GM19239 (cell line): ENCODE measurements around a stretch of chr17.

DNA sequence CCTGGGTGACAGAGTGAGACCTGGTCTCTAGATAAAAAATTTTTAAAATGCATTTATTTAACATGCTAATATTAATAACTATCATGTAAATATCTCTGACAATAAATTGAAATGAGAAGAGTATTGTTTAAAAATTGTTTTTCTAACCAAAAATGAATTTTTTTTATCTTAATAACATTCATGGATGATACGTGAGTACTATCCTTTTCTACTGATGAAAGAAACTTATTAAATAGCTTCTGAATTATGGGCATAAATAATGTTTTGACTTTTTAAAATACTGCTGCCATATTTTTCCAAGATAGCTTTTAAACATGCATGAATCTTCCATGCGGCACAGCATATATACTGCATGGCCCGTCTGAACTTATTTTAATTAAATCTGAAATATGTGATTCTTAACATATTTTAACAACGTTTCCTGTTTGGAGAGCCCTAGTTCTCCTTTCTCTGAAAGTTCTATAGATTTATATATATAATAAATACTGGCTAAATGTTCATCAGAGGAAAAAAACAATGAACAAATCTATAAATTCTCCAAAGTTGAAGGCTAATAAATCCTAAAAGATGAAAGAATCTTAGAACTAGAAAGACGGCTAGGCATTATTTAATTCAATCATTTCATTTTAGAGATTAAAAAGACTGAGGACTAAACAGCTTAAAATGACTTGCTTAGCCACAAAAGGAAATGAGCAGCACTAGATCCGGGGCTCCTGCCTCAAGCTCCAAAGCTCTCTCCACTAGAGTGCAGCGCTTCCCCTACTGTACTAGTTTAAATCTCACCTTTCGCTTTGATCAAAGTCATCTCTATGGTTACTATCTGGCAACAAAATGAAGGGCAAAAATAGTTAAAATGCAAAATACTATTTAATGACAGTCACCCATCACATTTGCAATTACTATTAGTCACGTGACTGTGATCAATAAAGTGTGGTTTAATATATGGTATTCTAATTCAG, 6.8 kb downstream of the PSMD12 start:
- RRBS: no CpG with 5 or more reads among the region's 9 CpGs

DNA sequence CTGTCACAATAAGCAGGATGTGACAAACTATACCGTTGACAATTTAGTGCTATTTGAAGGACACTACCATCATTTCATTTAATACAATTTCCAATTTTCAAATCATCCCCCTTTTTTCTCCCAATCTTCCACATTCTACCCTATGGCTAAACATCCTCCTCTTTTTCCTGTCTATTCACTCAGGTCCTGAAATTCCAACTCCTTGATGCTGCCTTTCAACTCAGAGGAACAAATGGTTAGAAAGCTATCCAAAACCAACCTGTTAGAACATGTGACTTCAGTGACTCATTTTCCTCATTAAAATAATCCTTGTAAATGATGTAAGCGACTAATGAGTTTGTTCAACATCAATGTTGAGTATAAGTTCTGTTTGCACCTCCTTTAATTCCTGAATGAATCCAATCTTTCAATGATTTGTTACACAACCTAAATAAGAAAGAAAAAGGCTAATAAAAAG, 5.5 kb downstream of the PSMD12 start:
- RRBS: no CpG with 5 or more reads among the region's 2 CpGs

GRCh38 chr17:67422774-67423349, 45.8 kb downstream of the PITPNC1 start:
- RRBS: no CpG with 5 or more reads among the region's 9 CpGs

- RRBS: 86% methylated on average over 3 of the region's 22 CpGs
Measured at GRCh38 chr17:67432909-67433722, 56.0 kb downstream of the PITPNC1 start.

DNA sequence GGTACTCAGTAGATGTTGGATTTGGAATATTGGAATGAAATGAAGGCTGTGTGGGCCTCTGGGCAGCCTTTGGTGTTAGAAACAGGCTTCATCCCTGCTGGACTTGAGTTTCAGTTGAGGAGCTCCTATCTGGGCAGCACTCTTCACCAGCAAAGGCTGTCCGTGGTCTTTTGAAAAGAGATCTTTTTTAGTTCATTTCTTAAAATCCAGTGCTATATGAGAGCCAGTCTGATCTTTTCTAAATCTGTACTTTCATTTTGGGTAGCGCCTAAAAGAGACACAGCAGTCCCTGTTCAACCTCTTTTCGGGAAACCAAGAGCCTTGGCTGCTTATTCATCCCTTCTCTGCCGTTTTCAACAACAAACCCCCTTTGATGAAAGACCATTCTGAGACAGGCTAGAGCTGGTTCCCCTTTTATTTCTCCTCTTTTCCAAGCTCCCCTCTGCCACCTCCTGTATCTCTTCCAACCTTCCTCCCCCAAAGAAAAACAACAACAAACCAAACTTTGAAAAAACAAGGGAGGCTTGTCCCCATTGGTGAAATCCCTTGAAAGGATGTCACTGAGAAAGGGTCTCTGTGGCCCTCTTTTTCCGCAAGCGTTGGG, 101.1 kb downstream of the PITPNC1 start:
- RRBS: no CpG with 5 or more reads among the region's 6 CpGs

GRCh38 chr17:67478756-67479191, 101.7 kb downstream of the PITPNC1 start:
- RRBS: no CpG with 5 or more reads among the region's 6 CpGs

GRCh38 chr17:67532263-67533028, 155.4 kb downstream of the PITPNC1 start:
- RRBS: no CpG with 5 or more reads among the region's 14 CpGs

GRCh38 chr17:67615140-67615685, 102.5 kb upstream of the NOL11 start:
- RRBS: no CpG with 5 or more reads among the region's 15 CpGs

GRCh38 chr17:67634028-67634329, 83.8 kb upstream of the NOL11 start:
- RRBS: no CpG with 5 or more reads among the region's 4 CpGs

GRCh38 chr17:67853828-67854784, 28.8 kb downstream of the BPTF start:
- RRBS: no CpG with 5 or more reads among the region's 19 CpGs

DNA sequence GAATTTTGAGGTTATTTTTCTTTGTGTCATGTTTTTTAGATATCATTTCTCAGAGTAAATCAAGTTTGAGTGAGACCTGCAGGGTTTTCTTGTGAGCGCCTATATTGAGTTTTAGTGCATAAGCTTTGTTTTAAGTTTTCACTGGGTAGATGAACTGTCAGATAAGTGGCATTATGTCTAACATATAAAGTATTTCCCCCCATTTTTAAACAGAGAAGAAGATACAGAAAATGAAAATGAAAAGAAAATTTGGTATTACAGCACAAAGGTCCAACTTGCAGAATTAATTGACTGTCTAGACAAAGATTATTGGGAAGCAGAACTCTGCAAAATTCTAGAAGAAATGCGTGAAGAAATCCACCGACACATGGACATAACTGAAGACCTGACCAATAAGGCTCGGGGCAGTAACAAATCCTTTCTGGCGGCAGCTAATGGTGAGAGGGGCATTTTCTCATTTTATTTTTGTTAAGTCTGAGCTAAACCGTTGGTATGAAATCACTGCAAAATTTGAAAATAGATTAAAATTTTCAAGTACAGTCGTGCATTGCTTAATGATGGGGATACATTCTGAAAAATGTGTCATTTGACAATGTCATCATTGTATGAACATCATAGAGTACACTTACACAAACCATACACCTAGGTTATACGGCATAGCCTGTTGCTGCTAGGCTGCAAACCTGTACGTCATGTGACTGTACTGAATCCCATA, 41.1 kb downstream of the BPTF start:
- RRBS: no CpG with 5 or more reads among the region's 9 CpGs

DNA sequence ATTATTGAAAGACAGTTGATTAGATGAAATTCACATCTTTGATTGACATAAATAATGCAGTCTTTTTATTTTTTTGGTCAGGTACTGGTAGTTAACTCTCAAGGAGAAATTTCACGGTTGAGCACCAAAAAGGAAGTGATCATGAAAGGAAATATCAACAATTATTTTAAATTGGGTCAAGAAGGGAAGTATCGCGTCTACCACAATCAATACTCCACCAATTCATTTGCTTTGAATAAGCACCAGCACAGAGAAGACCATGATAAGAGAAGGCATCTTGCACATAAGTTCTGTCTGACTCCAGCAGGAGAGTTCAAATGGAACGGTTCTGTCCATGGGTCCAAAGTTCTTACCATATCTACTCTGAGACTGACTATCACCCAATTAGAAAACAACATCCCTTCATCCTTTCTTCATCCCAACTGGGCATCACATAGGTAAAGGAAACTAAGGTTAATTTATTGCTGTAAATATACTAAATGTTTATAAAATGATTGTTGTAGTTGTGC, 68.0 kb downstream of the BPTF start:
- RRBS: no CpG with 5 or more reads among the region's 4 CpGs

DNA sequence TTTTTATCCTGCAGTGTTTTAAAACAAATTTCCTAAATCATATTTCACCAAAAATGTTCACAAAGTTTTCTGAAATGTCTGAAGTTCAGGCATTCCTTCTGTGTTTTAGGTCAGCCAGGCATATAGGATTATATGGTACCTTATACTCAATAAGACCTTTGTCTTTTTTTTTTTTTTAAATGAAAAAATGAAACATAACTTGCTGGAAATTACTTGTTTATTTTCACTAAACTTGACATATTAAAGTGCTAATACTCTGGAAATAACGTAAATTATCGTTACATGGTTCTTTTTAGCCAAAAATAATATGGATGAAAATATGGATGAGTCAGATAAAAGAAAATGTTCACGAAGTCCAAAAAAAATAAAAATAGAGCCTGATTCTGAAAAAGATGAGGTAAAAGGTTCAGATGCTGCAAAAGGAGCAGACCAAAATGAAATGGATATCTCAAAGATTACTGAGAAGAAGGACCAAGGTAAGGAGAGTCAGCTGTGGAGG, 84.0 kb downstream of the BPTF start:
- RRBS: no CpG with 5 or more reads among the region's 3 CpGs

- RRBS: no CpG with 5 or more reads among the region's 14 CpGs
Measured at GRCh38 chr17:67911310-67912517, 84.6 kb downstream of the C17orf58 start.

DNA sequence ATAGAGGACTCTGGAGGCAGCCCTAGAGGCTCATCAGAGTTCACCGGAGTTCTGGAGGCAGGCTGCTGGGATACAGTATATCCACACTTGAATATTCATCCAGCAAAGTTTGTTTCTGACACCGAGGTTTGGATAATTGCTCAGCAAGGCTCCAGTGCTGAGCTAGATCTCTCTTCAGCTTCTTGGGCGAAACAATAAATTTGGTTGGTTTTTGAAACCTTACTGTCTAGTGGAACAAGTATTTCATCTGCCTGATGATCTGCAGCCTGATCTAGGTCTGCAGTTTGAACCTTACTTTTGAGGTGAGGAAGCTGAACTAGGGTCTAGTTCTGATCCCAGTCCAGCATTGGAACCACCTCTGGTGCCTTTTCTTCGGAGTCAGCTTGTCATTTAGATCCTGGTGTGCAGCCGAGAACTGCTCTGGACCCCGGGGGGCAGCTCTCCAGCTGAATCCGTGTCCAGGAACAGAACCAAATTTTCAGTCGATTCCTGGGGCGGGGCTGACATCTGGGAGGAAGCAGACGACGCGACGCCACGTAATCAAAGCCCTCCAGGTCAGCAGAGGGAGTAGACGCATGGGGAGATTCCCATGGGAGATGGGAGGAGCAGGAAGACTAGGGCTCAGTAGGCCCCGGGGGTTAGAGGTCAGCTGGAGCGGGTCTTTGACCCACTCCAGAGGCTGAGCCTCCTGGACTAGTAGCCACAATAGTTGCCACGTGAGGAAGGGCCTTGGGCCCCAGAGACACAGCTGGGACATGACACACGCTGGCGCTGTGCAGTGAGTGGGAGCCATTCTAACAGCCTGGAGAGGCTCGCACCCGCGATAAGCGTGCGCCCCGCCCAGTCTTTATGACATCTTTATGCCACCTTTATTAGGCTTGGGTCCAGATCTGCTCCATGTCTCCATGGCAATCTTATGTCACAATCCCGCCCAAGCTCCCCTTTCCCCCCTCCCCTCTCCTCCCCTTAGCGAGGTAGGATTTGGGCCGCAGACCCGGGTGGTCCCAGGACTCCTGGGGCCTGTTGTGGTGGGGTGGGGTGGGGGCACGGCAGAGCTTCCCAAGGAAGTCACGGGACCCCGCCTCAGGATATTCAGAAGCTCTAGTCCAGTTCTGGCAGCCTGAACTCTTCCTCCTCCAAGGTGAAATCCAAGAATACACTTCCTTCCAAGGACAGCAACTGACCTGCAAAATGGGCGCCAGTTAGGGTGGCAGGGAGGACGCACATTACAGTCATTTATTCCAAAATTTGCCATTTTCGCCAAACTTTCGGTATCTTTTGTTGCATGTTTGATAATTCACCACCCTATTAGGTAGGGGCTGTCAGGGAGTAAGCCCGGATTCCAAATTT, 95.7 kb upstream of the AMZ2 start:
- RRBS: 58% methylated on average over 1 of the region's 38 CpGs

GRCh38 chr17:68169226-68169925, 78.5 kb upstream of the AMZ2 start:
- RRBS: no CpG with 5 or more reads among the region's 46 CpGs

- RRBS: no CpG with 5 or more reads among the region's 28 CpGs
Measured at GRCh38 chr17:68377959-68379331, 78.9 kb downstream of the WIPI1 start.

DNA sequence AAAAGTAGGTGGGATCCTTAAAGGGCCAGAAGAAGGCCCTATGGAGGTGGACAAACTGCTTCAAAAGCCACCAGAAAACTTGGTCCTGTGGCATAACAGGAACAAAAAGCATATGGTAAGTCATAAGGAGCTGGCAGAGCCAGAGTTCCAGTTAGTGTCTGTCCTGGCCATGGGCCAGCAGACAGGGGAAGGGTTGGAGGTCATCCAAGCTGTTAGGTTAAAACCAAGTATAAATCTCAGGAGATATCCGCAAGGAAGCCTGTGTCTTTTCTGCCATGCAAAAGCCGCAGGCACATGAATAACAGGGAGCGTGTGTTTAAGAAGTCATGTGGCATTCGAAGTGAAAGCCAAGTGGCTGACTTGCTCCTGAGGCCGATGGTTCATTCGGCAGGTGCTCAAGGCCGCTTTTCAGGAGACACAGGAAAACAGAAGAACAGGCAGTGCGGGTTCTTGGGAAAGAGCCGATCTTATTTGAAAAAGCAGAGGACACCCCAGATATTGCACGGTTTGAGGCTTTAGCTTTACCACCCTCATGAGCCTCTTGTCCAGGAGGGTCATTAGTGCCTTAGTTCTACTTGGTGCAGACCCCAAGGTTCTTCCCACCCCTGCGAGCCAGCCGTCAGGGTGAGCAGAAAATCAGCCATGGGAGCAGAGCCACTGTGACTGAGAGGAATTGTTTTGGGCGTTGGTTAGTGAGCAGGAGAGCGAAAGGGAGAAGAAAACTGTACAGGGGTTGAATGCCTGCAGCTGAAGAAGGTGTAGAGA, 20.2 kb upstream of the PRKAR1A start:
- RRBS: no CpG with 5 or more reads among the region's 14 CpGs

- RRBS: no CpG with 5 or more reads among the region's 2 CpGs
Measured at GRCh38 chr17:68573512-68573980, 27.6 kb downstream of the FAM20A start.